Psoas muscle (tissue), 2 donors: ENCODE measurements around a stretch of chr4.

GRCh38 chr4:145137350-145138391 lies 39.6 kb downstream of the ABCE1 start:
- PRO-cap, 2 experiments = no peak in any of the 2 experiments

- PRO-cap, 2 experiments = no peak in any of the 2 experiments
These were observed 98.7 kb upstream of the OTUD4 start for GRCh38 chr4:145279070-145279528.

DNA sequence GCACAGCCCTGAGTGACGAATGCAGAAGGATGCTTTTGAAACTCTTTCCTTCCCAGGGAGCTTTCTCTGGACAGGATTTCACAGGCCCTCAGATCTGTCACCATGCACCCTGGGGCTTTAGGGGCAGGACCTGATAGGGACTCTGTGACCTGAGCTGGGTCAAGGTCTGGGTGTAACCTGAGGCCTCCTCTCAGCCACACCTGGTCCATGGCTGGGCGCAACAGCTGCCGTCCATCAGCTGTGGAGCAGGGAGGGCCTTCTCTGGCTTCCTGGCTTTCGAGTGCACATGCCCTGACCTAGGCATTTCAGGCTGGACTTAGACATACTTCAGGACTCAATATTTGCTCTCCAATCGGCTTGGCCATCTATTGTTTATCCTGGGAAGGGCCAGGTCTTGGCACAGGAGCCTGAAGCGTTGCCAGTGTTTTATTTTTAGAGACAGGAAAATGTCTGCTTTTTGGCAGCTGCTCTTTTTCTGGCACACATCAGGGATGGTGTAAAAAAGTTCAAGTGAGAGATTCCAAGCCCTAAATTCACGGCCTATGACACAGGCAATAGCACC lies 56.4 kb downstream of the C4orf51 start:
- PRO-cap, 2 experiments = no peak in any of the 2 experiments

- PRO-cap, 2 experiments = no peak in any of the 2 experiments
These were observed 125.7 kb downstream of the C4orf51 start for GRCh38 chr4:145805487-145806158.

- PRO-cap, 2 experiments = no peak in any of the 2 experiments
These were observed 94.5 kb upstream of the ZNF827 start for GRCh38 chr4:146033000-146033735.

GRCh38 chr4:146058908-146059530 lies 116.5 kb upstream of the LSM6 start:
- PRO-cap, 2 experiments = no peak in any of the 2 experiments

DNA sequence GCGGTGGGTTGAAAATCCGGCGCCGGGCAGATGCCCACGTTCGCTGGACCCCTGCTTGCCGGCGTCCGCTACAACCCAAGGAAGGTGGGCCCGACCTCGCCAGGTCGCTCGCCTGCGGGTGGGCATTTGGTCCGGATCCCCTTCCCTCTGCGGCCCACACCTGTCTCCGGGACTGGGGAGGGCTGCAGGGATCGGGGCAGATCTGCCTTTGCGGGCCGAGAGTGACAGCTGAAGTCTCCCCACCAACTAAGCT lies 714 bp upstream of the SLC10A7 start:
- PRO-cap, 2 experiments = no peak in any of the 2 experiments

- PRO-cap, 2 experiments = no peak in any of the 2 experiments
These were observed 111.9 kb upstream of the TTC29 start for GRCh38 chr4:147057674-147057873.

GRCh38 chr4:147351628-147352040 lies 129.3 kb upstream of the EDNRA start:
- PRO-cap, 2 experiments = no peak in any of the 2 experiments

DNA sequence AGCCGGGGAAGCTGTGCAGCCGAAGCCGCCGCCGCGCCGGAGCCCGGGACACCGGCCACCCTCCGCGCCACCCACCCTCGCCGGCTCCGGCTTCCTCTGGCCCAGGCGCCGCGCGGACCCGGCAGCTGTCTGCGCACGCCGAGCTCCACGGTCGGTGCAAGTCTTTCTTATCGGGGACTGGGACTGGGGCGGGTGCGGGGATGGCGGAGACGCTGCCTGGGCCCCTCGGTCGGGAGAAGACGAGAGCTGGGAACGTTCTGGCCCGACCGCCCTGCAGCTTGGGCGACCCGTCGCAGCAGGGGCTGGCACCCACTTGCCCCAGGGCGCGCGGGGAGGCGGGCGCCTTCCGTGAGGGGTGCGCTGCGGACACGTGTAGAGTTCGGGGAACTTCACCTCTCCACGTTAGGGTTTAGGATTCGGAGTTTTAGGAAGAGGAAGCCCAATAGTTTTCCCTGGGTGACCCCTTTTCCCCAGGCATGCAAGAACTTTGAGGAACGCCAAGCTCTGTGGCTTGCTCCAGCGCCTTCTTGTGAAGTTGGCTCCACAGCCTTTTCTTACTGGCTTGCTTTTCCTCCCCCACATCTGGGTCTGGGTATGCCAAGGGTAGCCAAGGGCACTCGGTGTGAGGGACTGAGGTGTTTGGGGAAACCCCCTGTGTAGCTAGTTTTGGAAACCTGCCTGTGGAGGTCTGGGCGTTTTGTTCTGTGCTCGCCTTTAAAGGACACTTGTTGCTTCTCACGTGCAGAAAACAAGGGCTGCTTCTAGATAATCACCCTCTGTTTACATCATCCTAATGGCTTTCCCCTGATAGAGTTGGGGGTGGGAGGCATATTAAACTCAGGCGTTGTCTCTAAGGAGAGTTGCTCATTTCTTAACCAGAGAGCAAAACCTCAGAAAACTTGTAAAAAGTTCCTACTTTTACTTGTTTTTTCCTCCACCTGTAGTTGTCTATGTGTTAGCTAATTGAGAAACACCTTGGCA lies 620 bp downstream of the EDNRA start:
- PRO-cap, 2 experiments = no peak in any of the 2 experiments

DNA sequence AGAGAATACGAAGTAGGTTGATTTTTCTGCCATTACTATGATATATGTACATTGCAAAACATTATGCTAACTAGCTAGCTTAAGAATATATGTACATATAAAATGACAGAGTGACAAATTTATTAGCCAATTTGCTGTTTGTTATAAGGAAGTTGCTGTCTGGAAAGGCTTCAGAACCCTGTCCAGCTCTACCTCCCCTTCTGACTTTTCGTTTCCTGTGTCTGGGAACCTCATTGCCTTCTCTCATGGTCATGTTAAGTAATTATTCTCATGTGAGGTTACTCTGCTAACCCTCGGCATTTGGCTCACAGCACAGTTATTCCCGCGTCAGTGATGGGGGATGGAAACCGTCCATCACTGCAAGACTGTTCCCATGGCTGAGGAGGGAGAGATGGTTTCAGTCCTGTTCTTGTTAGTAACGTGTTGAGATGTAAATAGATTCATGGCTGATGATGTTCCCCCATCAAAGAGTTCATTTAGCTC lies 11.8 kb downstream of the EDNRA start:
- PRO-cap, 2 experiments = no peak in any of the 2 experiments

DNA sequence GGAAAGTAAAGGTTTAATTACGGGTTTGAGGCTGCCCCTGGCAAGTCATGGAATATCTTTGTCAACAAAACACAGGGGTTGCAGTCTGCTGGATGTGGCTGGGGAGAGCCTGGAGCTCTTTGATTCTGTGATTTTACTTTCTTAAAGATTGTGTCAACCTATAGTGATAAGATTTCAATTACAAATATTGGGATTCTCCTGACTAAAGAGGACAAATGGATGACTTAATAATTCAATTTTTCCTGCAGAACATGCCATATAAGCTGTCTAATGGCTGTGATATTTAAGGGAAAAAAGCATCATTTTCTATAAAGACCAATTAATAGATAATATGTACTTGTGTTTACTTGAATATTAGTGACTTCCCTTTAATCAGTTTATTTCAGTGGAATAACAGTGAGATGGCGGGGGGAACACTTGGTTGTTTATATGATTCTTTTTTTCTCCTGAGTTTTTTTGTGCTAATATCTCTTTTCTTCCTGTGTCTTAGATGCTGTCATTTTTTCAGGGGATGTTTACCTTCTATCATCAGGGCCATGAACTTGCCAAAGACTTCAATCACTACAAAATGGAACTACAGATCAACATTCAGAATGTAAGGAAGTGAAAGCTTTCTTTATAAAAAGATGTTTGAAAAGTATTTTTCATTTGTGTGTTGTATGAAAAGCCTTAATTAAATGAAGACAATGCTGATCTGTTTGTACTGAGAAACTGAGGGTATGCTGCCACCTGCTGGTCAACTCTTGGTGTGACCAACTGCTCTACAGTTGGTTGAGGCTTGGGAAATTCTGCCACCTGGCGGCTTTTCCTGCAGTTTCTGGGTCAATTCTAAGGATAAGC lies 134.6 kb downstream of the ARHGAP10 start:
- PRO-cap, 2 experiments = no peak in any of the 2 experiments

DNA sequence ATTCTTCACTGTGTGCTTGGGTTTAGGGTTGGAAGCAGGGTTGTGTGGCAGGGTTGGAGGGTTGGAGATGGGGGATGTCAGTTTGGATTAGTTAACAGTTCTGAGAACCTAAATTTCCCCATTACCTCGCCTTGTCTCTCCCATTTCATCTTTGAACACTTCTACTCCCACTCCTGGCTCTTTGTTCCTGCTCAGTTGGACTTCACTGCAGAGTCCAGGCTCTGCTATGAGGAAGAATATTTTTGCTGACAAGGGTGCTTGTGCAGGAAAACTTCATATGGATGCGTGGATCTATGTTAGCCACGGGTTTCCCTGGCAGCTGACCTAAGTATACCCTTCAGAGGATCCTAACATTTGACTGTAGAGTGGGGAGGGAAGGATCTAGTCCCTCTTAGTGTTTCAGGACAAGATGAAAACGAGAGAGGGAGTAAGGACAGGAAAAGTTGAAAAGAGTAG lies 238.1 kb downstream of the ARHGAP10 start:
- PRO-cap, 2 experiments = no peak in any of the 2 experiments

GRCh38 chr4:148059461-148060091 lies 327.7 kb downstream of the ARHGAP10 start:
- PRO-cap, 2 experiments = peak in 1 of 2 experiments; most common plus-strand start chr4:148059873 (in 1)

GRCh38 chr4:148323160-148324178 lies 118.7 kb downstream of the NR3C2 start:
- PRO-cap, 2 experiments = no peak in any of the 2 experiments

DNA sequence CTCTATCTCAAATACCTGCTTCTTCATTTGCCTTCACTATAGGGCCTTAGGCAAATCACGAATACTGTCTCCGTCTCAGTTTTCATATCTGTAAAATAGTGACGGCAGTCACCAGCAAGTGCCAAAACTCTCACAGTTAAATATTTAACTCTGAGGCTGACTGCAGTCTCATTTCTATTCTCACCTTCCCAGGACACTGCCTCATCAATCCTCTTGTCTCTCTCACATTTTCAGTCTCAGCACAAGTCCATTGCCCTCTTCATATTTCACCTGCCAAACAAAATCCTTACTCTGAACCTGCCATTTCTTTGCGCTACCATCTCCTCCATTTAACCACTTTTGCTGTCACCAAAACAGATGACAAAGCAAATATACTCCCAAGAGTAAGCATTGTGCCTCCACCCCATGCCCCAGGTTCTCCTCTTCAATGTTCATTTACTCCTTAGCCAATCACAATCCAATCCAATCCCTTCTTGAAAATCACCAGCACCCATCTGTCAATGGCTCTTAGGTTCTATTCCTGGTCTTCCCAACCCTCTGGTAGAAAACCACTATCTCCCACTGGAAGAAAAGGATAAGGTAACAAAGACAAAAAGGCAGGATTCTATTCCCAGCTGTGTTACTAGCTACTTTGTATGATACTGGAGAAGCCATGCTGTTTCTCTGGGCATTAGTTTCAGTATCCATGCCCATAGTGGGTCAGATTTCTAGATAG lies 16.3 kb downstream of the NR3C2 start:
- PRO-cap, 2 experiments = no peak in any of the 2 experiments

DNA sequence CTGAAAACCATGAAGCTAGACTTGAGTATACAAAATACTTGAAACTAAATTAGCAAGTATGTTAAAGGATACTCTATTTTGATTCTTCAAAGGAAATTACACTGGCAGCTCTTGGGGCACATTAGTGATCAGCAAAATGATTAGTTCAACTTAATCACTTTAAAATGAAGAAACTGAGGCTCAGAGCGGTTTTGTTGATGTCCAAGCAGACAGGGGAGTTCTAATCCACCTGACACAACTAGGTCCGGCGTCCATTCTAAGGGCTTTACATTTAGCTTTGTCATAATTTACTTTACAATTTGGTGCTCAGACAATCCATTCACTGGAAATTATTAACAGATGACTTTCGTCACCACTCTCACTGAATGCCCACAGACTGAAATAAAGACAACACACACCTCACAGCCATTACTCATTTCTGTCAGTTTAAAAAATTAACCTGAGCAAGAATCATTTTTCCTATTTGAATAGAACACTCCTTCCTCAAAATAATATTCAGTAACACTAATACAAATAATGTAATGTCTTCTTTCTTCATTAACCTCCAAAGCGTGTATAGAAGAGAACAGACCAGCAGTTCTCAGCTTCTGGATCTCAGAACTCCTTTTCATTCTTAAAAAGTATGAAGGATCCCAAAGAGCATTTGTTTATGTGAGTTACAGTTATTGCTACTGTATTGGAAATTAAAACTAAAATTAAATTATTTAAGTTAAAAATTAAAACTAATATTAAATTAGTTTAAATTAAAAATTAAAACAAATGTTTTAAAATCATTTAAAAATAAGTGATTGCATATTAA lies 10.7 kb downstream of the NR3C2 start:
- PRO-cap, 2 experiments = no peak in any of the 2 experiments

GRCh38 chr4:148444326-148445219 lies 2.4 kb upstream of the NR3C2 start:
- PRO-cap, 2 experiments = peak in 1 of 2 experiments; most common plus-strand start chr4:148445051 (in 1); most common minus-strand start chr4:148444932 (in 1)

DNA sequence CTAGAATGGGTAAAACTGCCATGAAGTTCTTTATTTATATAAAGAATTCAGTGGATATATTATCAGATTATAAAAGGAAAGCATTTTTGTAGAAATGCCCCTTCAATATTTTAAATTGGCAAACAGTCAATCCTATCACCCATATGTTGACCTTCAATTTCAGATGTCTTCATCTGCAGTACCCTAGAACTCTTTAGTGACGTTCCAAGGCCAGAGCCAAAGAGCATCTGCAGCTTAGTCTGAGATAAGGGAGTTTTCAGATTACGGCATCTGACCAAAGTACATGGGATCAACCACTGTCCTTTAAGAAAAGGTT lies 251.6 kb upstream of the NR3C2 start:
- PRO-cap, 2 experiments = no peak in any of the 2 experiments

GRCh38 chr4:149997952-149998492 lies 80.2 kb upstream of the DCLK2 start:
- PRO-cap, 2 experiments = no peak in any of the 2 experiments